AG04450 (cell line): ENCODE measurements around a stretch of chr22.

DNA sequence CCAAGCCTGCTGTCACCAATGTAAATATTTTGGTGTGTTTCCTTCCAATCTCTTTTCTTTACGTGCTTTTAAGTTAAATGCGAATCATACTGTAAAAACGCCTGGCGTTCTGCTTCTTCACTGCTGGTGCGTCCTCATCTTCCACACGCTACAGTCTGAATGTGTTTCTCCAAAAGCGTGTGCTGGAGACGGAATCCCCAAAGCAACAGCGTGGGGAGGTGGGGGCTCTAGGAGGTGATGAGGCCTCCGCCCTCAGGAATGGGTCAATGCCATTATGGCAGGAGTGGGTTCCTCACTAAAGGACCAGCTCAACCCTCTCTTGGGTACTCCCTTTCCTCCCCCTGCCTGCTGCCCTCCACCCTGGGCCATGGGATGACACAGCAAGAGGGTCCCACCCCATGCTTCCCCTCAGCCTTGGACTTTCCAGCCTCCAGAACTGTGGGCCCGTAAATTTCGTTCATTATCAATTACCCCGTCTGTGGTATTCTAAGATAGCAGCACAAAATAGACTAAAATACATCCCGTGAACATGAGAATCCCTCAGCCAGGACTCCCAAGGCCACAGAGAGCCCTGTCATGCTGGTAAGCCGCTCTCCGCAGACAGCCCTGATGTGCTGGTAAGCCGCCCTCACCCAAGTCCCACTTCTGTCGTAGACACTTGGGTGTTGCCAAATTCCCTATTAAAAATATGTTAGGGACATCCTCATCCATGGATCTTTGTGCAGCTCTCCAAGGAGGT, 220.5 kb downstream of the BRD1 start:
- CAGE, long polyA plus RNA = no peak
- RRBS = no CpG with 5 or more reads among the region's 18 CpGs

GRCh38 chr22:49650985-49651368, 176.7 kb downstream of the BRD1 start:
- CAGE, long polyA plus RNA = no peak
- RRBS = 75% methylated on average over 3 of the region's 12 CpGs

- CAGE, long polyA plus RNA = no peak
- RRBS = no CpG with 5 or more reads among the region's 15 CpGs
Observed at GRCh38 chr22:49725725-49726088, 102.0 kb downstream of the BRD1 start.

DNA sequence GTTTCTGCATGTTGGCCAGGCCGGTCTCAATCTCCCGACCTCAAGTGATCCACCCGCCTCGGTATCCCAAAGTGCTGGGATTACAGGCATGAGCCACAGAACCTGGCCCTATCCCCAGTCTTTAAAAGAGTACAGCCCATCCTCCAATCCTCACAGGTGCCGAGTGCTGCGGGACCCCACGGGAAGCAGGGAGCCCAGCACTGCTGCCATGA, 31.2 kb downstream of the BRD1 start:
- CAGE, long polyA plus RNA = no peak
- RRBS = no CpG with 5 or more reads among the region's 7 CpGs

DNA sequence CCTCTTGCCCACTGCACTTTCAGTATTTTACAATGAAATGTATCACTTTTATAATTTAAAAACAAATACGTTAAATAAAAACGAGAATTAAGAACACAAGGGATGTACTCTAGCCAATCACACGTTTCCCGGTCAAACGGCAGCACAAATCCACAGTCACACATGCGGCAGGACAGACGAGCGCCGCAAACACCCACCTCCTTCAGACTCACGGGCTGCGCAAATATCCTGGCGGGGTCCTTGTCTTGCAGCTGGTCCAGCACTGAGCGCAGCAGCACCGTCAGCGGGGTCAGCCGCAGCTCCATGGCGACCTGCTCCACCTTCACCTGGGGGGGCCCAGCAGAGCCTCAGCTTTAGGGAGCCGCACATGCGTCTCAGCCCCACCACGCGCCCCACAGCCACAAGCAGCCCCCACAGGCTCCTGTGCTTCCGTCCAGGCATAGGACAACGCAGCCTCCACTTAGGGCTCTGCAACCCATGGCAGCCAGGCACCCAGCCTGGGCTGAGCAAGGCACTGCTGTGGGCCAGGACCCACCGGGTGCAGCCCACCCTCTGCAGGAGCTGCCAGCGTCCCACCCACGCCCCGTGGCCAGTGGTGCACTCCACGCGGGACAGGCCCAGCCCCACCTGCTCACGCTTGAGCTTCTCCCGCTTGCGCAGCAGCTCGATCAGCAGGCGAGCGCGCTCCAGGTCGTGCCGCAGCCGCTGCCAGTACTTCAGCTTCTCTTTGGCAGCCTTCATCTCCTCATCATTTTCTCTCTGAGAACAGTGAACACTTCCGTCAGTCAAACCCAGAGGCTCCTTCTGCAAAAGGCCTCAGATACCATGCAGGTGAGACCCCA, 29.1 kb downstream of the BRD1 start:
- CAGE, long polyA plus RNA = no peak
- RRBS = no CpG with 5 or more reads among the region's 40 CpGs

- CAGE, long polyA plus RNA = no peak
- RRBS = 3% methylated on average over 38 of the region's 103 CpGs
Observed at GRCh38 chr22:49852757-49853740, 595 bp upstream of the ZBED4 start.

DNA sequence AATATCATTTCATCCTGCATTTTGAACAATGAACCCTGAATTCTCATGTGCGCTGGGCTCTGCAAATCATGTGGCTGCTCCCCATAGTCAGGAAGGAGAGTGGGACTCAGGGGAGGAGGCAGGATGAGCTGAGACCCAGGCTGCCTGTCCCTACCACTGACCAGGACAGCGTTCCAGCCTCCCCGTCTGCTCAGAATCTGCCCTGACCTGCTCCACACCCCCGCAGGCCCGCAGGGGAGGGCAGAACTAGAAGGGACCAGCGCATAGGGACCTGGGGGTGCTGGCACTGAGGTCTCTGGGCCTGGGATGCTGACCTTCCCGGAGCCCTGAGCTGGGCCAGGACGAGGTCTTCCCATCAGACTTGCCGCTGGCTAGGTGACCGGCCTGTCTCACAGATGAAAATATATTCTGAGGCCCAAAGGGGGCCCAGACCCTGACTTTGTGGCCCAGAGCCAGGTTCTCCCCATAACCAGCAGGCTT, 14.0 kb upstream of the PIM3 start:
- CAGE, long polyA plus RNA = no peak
- RRBS = 76% methylated on average over 4 of the region's 10 CpGs

GRCh38 chr22:49953909-49954306, 6.7 kb upstream of the PIM3 start:
- CAGE, long polyA plus RNA = no peak
- RRBS = 86% methylated on average over 2 of the region's 11 CpGs

DNA sequence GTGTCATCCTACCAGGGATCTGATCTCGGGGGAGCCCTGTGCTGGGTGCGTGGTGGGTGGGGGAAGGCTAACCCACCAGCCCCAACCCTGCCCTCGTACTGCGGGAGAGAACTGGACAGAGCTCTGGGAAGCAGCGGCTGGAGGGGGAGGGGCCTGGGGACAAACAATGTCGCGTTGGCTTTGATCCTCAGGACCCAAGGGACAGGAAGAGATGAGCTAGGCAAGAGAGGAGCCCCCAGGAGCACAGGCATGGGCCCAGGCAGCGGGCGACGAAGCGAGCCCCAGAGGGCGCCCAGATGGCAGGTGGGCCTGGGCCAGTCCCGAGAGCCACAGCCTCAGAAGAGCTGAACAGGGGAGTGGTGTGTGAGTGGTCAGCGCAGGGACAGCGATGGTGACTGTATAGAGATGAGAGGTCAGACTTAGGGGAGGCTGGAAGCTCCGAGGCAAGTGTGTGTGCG, 1.5 kb upstream of the PIM3 start:
- CAGE, long polyA plus RNA = no peak
- RRBS = no CpG with 5 or more reads among the region's 17 CpGs

DNA sequence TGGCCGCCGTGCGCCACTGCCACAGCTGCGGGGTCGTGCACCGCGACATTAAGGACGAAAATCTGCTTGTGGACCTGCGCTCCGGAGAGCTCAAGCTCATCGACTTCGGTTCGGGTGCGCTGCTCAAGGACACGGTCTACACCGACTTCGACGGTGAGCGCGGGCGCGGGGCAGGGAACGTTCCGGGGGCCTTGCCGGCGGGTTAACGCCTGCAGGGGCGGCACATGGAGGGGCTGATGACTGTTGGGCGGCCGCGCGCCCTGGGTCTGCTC, 1.0 kb downstream of the PIM3 start:
- CAGE, long polyA plus RNA = no peak
- RRBS = 3% methylated on average over 11 of the region's 32 CpGs

- CAGE, long polyA plus RNA = no peak
- RRBS = 4% methylated on average over 18 of the region's 89 CpGs
Observed at GRCh38 chr22:49961931-49962903, 1.6 kb downstream of the PIM3 start.

- CAGE, long polyA plus RNA = no peak
- RRBS = no CpG with 5 or more reads among the region's 22 CpGs
Observed at GRCh38 chr22:49964808-49965788, 4.5 kb downstream of the PIM3 start.

- CAGE, long polyA plus RNA = no peak
- RRBS = 95% methylated on average over 3 of the region's 18 CpGs
Observed at GRCh38 chr22:49968695-49969626, 8.4 kb downstream of the PIM3 start.

GRCh38 chr22:49970965-49971814, 10.6 kb downstream of the PIM3 start:
- CAGE, long polyA plus RNA = no peak
- RRBS = no CpG with 5 or more reads among the region's 78 CpGs

- CAGE, long polyA plus RNA = no peak
- RRBS = no CpG with 5 or more reads among the region's 25 CpGs
Observed at GRCh38 chr22:50027426-50027932, 14.9 kb upstream of the IL17REL start.

GRCh38 chr22:50059053-50059788, 26.0 kb downstream of the MLC1 start:
- CAGE, long polyA plus RNA = no peak
- RRBS = 5% methylated on average over 7 of the region's 21 CpGs

DNA sequence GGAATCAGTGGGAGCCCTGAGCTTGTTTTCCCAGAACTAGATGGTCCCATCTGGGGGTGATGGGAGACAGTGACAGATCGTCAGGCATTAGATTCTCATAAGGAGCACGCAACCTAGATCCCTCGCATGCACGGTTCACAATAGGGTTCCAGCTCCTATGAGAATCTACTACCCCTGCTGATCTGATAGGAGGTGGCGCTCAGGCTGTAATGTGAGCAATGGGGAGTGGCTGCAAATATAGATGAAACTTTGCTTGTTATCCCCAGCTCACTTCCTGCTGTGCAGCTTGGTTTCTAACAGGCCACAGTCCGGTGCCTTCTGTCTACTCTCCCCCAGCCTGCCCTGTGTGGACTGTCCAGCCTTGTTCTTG, 14.2 kb downstream of the MOV10L1 start:
- CAGE, long polyA plus RNA = no peak
- RRBS = no CpG with 5 or more reads among the region's 6 CpGs

GRCh38 chr22:50186814-50187695, 1.3 kb downstream of the TRABD start:
- CAGE, long polyA plus RNA = no peak
- RRBS = no CpG with 5 or more reads among the region's 21 CpGs

DNA sequence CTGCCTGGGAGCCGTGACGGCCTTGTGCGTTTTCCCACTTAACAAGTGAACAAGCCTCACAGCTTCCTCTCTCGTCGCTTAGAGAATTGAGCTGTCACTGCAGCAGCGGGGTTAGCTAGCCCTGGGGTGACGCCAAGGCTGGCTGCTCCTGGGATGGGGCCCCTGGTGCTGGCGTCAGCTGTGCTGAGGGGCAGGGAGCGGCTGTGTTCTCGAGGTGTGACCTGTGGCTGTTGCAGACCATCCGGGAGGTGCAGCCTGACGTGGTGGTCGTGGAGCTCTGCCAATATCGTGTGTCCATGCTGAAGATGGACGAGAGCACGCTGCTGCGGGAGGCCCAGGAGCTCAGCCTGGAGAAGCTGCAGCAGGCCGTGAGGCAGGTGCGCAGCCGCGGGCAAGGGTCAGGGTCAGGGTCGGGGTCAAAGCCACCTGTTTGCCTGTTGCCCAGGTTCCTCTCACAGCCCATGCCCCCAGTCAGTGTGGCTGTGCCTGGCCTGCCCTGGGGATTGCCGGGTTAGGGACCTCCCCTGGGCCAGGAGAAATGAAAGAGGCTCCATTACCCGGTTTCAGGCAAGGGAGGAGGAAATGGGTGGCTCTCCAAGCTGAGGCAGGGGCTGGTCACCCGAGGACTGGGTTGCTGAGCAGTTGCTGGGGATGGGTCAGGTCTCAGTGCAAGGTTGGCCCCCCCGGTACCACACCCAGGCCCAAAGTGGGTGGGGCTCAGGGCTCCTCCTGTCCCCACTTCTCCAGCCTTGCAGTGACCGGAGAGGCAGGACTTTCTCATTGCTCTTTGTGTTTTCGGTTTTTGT, 5.9 kb upstream of the SELENOO start:
- CAGE, long polyA plus RNA = no peak
- RRBS = 89% methylated on average over 2 of the region's 28 CpGs

- CAGE, long polyA plus RNA = no peak
- RRBS = no CpG with 5 or more reads among the region's 22 CpGs
Observed at GRCh38 chr22:50225616-50226254, 19.1 kb downstream of the TUBGCP6 start.